HT-29 (cell line): Measurements from ENCODE around the genes OGDH, MYO1G and NACAD.

DNA sequence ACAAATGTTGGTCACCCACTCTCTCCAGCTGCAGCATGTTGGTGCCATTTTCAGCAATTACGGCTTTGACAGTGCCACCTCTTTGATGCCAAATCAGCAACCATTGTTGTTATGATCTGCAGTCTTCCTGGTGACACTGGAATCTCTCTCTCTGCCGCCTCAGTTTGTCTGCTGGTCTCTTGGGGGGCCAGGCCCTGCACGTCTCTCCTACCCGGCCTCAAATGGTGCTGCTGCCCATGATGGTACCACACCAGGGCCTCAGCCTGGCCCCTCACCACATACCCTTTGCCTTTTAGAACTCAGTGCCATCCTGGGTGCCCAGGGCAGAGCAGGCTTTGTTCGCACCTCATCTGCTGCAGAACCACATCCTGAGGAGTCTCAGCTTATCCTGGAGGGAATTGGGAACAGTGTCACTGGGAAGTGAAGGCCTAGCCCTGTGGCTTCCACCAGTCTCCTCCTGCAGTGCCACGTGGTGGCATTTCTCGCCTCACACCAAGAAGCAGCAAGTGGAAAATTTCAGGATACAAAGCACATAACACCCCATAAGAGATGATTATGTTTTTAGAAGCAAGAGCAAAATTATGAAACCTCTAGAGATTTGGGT is 26.7 kb downstream of the UBE2D4 start:
- RAMPAGE, long total RNA, result no peak

DNA sequence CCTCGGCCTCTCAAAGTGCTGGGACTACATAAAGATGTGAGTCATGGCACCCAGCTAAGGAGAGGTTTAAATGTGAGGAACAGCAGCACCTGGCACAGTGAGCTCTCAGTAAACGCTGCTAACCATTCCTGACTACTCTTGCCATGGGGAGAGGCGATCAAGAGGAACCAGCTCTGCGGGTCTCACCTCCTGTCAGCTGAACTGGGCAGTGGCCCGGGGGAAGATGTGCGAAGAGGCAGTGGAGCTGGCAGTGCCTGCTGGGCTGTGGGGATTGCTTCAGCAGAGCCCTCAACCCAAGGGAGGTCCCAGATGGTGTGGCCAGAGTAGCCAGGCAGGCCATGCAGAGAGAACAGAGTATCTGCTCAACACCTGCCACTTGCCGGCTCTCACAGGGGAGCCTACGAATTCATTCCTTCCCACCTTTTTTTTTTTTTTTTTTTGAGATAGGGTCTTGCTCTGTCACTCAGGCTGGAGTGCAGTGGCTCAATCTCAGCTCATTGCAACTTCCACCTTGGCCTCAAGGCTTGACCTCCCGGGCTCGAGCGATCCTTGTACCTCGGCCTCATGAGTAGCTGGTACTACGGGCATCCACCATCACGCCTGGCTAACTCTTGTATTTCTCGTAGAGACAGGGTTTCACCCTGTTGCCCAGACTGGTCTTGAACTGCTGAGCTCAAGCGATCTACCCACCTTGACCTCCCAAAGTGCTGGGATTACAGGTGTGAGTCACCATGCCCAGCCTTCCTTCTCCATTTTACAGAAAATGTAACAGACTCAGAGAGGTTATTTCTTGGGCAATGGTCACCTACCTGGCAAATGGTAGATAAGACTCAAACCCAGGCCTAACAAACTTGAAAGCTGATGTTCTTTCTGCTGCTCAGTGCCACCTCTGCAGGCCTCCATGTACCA is 6.8 kb downstream of the POLM start:
- RAMPAGE, long total RNA, result no peak

DNA sequence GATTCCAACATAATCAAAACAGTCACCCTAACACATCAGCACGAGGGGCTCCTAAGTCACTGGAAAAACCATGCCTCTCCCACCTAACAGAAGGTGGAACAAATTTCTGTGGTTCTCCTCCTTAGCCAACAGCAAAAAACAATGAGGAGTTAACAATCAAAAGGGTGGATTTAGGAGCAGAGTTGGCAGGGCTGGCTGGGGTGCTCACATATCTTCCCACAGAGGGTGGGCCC is 5.5 kb downstream of the POLM start:
- RAMPAGE, long total RNA, result no peak

DNA sequence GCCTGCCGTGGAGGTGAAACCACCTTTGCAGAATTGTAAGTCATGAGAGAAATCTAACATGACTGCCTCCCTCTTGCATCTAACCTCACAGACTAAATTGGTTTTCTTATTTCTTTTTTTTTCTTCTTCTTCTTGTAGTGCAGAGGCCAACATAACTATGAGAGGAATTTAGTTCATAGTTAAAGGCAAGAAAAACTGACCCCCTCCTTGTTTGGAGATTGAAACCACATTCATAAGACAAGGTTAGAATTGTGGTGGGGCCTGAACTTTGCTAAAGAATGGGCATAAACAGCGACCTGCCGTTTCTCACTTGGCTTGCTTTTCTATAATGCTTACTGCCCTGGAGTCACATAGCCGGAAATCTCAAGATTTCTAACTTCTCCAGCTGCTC is 2.3 kb upstream of the POLM start:
- RAMPAGE, long total RNA, result no peak

- RAMPAGE, long total RNA, result no peak
These were observed 3.7 kb upstream of the AEBP1 start for GRCh38 chr7:44100406-44100898.

DNA sequence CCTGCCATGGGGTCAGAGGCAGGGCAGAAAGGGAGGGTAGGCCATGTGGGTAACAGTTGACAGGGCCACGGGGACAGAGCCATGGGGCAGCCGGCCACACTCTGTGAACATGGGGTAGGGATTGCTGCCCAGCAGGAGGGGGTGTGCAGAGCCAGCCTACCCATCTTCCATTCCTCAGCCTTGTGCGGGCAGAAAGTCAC is 18.1 kb upstream of the MYL7 start:
- RAMPAGE, long total RNA, result no peak

DNA sequence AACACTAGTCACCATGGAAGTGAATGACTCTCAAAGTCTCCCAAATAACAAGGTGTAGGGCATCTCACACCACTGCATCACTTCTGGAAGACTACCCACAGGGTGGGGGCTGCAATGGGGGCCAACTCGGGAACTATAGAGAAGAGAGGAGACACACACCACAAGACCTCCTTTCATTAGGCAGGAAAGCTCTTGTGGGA is 58.6 kb upstream of the CAMK2B start:
- RAMPAGE, long total RNA, result no peak

DNA sequence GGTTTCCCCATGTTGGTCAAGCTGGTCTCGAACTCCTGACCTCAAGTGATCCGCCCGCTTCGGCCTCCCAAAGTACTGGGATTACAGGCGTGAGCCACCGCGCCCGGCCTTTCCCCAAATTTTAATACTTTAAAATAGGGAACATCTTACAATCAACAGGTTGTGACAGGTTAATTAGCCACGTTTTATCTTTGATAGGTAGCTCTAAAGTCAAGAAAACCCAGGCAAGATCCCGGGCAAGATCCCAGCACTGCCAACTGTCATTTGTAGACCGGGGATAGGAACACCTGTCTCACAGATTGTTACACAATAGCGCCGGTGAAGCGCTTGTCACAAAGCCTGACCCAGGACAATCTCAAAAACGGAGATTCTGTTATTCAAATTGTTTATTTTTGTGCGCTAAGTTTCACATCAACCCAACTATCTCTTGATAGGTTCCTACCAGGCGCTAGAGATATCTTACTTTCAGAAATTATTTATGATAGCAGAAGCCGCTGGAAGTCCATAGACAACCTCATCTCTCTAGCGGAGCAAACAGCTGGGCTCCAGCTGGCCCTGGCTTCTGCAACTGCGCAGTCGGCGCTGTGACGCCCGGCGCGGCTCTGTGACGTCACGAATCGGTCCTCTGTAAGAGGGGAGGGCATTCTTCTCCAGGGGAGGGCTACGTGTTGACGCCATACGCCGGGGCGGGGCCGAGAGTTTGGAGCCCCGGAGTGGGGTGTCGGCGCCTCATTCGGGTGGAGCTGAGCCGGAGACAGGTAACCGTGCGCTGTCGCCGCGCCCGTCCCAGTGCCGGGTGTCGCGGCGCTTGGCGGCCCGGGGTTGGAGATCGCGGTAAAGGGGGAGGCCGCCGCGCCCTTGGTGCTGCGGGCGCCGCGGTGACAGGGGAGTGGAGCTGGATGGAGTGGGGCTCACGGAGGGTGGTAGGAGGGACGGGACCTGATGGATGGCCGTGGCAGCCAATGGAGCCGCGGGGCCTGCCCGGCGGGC is at the start of gene OGDH:
Gene OGDH, plus strand, starts transcription at position 732 of the 990 bp plus-strand sequence.
- RAMPAGE, long total RNA, result start-site peak on the plus strand centred at position 706 of the sequence, 64 bp wide, 57 and 99 reads in 2 replicates

GRCh38 chr7:44749014-44749843 is 582 bp downstream of the ZMIZ2 start:
- RAMPAGE, long total RNA, result no peak

DNA sequence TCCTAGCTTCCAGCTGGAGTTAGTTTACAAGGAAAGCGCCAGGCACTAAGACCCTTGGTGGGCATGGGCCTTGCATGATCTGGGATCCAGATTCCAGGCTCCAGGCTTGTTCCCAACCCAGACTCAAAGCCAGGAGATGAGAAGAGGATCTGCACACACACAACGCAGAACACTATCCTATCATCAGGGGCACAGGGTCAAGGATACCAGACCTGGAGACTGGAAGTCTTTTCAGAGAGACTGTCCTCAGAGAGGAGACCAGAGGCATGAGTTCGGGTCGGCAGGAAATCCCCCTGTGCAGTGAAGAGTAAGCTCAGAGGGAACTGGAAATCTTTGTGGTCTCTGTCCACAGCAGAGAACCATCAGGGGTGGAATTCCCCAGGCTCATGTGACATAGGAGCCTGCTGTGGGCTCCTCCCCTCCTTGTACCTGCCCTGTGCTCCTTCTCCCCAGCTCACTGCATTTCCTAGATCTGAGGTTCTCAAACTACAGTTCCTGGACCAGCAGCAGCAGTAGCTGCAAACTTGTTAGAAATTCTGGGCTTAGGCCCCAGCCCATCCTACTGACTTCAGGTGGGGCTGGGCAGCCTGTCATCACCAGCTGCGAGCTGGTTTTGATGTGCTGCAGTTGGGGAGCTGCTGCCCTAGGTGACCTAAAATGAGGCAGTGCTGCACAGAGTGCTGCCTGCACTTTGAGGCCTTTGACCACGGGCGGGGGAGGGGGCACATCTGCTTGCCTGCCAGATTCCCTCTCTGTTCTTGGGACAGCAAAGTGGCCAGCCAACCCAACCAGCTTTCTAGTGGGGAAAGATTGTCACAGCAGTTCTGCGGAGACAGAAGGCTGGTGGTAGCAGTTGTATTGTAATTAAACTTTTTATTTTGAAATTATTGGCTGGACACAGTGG is 2.4 kb downstream of the ZMIZ2 start:
- RAMPAGE, long total RNA, result no peak

- RAMPAGE, long total RNA, result no peak
These were observed 22.1 kb downstream of the MYO1G start for GRCh38 chr7:44956796-44957123.

- RAMPAGE, long total RNA, result no peak
These were observed at the start of gene MYO1G for GRCh38 chr7:44978527-44979505. Gene MYO1G (minus strand): TSS chr7:44979015.

DNA sequence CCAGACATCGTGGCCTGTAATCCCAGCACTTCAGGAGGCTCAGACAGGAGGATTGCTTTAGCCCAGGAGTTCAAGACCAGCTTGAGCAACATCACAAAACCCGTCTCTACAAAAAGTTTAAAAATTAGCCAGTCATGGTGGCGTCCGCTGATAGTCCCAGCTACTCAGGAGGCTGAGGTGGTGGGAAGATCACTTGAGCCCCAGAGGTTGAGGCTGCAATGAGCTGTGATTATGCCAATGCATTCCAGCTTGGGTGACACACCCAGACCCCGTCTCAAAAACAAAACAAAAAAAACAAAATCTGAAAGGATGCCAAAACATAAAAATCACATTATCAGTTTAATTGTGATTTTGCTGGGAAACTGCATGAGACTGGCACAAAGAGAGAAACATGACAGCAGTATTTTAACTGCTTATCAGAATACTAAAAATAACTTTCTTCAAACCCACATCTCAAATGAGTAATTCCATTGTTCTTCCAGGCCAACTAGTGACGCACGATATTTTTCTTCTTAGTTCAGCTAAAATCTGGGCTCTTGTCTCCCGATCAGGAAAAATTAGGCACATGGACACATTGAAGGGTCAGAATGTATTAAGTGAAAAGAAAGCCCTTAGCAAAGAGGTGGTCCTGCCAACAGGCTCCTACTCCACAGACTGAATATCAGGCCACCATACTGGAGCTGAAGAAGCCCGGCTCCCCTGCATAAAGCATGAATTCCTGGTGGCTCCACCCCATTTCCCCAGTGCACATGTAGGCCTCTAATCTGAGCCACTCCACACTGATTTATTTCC is 9.7 kb upstream of the CCM2 start:
- RAMPAGE, long total RNA, result no peak

- RAMPAGE, long total RNA, result no peak
These were observed 39.0 kb downstream of the CCM2 start for GRCh38 chr7:45038863-45039509.

DNA sequence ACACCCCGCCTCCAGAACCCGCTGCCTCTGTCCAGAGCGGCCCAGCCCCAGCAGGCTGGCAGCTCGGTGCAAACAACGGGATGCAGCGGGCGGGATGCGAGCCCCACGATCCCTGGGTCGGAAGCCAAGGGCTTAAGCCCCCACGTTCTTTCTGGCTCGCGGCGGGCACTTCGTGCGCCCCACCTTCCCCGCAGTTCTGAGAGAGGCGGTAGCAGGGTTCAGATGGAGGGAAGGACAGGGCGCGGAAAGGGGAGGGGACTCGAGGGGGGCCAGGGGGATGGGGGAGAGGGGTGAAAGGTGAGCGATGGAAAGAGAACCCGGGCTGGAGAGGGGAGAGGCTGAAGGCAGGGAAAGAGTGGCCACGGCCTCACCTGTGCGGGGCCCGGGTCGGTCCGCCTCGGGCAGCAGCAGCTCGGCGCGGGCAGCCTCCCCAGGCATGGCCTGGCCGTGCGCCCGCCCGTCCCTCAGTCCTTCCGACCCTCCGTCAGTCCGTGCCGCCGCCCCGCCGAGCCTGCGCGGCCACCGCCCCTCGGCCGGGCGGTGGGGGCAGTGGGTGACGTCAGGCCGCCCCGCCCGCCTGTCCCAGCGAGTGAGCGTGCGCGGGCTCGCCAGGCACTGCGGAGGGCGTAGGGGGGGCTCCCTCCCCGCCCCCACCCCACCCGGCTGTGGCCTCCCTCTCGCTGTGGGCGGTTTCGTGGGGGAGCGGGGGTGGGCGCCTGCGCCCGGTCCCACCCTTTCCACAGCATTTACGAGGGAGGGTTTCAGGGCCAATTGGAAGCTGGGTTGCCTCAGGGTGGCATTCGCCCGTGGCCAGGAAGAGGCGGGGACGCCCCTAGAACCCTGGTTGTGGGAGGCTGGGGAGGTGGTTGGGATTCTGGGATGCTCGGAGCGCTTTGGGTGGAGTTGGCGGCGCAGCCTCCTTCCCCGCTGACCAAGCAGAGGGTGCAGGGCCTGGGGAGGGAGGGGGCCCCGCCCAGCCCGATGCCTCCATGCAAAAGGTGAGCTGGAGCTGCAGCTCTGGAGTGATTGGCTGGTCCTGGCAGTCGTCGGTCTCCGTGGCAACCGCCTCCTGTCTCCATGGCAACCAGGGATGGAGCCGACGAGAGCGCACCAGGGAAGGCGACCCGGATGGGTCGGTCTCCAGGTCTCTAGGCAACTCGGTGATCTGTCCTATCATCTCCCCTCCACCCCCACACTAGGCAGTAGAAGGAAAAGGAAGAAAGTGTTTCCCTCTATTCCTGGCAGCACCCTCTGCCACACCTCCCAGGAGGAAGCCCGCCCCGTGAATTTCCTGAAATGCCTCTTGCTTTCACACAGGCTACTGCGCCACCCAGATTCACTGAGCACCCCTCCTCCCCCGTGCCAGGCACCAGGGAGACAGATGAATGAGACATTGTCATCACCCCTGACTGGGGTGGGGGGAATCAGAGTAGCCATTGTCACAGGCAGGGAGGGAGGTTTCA is at the start of gene NACAD:
Gene NACAD, minus strand, starts transcription at position 513 of the 1,463 bp plus-strand sequence.
- RAMPAGE, long total RNA, result no peak

DNA sequence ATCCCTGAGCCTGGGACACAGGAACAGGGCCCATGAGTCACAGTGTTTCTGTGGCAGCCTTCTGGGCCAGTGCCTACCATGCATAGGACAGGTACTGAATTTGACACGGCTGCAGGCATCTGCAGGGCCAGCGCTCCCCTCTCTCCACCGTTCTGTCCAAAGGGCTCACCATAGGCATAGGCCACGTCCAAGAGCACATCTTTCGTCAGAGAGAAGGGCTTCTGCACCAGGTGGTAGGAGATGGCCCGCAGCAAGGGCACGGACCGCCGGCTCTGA is 7.2 kb downstream of the TBRG4 start:
- RAMPAGE, long total RNA, result no peak

GRCh38 chr7:45192229-45193102 is 34.9 kb downstream of the RAMP3 start:
- RAMPAGE, long total RNA, result no peak

DNA sequence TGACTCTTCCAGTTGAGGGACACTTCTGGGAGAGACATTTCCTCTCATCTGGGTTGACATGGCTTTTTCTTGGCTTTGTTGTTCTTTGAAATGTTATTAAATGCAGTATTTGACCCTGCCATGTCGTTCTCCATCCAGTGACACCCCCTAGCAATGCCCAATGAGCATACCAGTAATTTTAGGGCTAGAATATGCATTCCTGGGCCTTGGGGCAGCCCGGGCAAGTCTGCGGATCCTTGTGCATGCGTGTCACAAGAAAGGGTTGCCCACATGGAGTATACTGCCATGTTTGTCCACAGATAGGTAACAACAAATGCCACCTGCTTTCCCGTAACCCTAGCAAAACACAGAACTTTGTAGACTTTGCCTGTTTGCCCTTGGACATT is 116.9 kb downstream of the ADCY1 start:
- RAMPAGE, long total RNA, result no peak

GRCh38 chr7:45744348-45744988 is 128.4 kb downstream of the CCDC201 start:
- RAMPAGE, long total RNA, result no peak

DNA sequence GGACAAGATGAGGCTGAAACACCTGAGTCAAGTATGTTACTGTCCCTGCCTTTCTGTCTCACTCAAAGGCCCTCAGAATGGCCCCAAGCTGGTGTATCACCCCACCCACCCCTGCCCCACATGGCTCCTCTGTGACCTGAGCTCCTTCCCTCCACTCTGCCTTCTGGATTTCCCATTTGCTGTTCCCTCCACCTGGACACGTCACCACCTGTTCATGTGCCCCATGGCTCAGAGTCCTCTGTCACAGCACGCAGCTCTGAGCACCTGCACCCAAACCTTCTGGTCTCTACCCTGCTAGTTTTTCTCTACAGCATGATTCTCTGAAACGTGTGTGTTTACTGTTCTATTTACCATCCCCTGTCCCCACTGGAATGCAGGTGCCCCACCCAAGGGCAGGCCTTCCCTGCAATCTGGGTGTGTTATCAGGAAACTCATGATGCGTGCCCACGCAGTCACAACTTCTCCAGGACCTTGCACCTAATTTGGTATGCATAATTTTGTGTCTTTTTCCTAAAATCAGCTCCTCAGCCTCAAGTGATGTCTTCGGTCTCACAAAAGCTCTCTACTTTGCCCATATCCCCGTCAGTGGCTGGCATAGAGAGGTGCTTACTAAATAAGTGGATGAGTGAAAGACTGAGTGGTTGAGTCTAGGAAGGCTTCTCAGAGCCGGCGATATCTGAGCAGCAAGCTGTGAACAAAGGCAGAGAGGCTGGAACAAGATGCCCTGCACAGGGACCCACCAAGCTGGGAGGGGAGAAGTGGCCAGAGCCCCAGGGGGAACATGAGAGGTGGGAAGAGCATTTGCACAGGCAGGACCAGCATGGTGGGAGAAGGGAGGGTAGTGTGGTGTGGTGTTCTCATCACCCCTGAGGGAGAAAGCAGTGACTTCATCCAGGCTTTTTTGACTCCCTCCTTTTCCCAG is 284.5 kb upstream of the IGFBP3 start:
- RAMPAGE, long total RNA, result no peak